Mesothelial cell of epicardium (in vitro differentiated cells): ENCODE measurements around the genes SMIM6 and ZACN.

DNA sequence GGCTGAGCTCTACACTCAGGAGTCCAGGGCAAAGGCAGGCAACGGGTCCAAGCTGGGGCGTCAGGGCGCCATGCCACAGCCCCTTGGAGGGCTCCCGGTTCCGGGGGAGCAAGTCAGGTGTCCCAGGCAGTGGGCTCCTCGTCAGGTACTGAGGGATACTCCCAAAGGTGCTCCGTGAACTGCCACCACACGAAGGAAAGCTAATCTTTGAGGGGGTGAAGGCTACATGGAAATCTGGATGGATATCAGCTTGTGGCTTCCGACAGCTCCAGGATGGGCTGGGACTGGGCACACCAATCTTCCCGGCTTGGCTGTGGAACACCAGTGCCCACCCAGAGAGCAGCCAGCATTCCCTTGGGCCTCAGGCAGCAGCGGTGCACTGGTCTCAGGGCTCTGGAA is 1.5 kb downstream of the CASKIN2 start:
- PRO-cap, result no peak

GRCh38 chr17:75542736-75543549 is 17.4 kb downstream of the LLGL2 start:
- PRO-cap, result no peak

GRCh38 chr17:75606735-75607186 is 19.2 kb downstream of the MYO15B start:
- PRO-cap, result no peak

GRCh38 chr17:75609969-75611037 is 22.7 kb downstream of the MYO15B start:
- PRO-cap, result no peak

DNA sequence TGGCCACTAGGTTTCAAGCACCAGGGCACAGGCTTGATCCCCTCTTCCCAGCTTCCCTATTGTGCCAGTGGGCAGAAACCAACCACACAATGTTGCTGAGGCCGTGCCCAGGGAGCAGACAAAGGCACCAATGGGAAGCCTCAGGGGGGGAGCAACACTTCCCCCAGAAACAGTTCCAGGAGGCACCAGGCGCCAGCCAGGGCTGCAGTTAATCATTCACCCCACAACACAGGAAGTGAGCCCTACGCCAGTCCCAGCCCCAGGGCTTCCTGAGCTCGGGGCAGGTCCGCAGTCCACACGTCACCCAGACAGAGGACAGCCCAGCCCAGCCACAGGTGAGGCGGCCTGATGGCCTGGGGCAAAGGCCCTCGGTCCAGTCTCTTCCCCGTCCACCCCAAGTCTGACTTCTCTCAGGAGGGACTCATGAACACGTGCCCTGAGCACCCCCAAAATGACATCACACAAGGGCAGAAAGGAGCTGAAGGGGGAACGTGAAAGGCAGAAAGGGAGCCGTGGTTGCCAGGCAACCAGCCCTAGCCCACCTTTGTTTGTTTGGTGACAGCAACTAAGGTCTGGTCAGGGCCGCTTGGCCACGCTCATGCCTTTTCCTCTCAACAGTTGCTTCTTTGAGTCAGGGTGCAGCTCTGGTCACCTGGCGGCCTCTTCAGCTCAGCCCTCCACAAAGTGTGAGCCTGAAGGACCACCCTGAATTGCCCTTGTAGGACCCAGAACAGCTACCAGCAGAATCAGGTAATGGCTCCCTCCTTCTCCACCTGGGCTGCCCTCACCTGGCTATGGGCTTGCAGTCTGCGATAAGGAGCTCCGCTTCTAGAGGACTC is at the start of gene SMIM6:
SMIM6 (plus strand) TSS at position 215 of the 839 bp plus-strand sequence.
- PRO-cap, result no peak

- PRO-cap, result no peak
These were observed 272 bp downstream of the RECQL5 start for GRCh38 chr17:75666796-75666967.

GRCh38 chr17:75673645-75674032 is 6.5 kb downstream of the SAP30BP start:
- PRO-cap, result no peak

DNA sequence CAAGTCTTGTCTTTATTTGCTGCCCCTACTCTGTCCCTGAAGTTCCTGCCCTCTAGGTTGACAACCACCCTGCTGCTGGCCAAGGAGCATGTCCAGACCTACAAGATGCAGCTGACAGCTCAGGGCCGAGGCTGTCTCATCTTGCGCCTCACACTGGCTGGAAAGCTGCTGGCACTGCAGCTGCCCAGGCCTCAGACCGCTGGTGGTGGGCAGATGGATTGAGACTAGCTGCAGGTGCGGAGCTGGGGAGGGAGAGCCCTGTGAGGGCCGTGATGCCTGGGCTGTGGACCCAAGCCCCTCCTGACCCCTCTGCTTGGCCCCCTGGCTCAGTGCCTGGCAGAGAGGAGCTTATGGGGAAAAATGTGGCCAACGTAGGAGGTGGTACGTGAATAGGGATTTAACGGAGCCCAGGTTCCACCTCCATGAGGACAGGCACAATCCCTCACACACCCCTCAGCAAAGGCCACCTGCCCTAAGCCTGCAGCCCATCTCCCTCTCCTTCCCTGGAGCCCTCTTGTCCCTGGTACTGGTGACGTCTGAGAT is 6.3 kb downstream of the H3-3B start:
- PRO-cap, result no peak

DNA sequence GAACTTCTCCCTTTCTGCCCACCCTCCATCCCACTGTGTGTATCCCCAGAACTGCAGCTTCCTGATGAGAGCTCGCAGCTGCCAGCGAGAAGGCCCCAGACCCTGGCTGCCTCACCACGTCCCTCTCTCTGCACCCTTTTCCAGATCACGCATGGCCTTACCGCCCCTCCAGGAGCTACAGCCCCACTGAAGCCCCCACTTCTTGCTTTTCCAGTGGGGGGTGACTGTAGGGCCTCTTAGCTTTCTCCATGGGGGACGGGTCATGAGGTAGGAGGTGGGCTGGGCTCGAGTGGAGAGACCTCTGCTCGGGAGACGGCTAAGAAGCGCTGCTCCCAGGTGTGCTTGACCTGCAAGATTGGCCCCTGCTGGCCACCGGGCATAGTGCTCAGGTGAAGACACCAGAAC is 5.9 kb downstream of the H3-3B start:
- PRO-cap, result no peak

- PRO-cap, result no peak
These were observed 2.8 kb downstream of the H3-3B start for GRCh38 chr17:75776750-75777261.

- PRO-cap, result no peak
These were observed 20.2 kb downstream of the UNC13D start for GRCh38 chr17:75824080-75824339.

GRCh38 chr17:75979713-75980127 is 680 bp downstream of the TEN1 start:
- PRO-cap, result unidirectional peak, plus-strand start at chr17:75979793; bidirectional peak, plus-strand start at chr17:75980048, minus-strand start at chr17:75980025

- PRO-cap, result no peak
These were observed 2.5 kb downstream of the CDK3 start for GRCh38 chr17:76003111-76003664.

GRCh38 chr17:76048623-76049261 is 21.6 kb upstream of the EVPL start:
- PRO-cap, result no peak

- PRO-cap, result no peak
These were observed at the start of gene ZACN for GRCh38 chr17:76079067-76079356. Gene ZACN, plus strand, starts transcription at chr17:76079182.

DNA sequence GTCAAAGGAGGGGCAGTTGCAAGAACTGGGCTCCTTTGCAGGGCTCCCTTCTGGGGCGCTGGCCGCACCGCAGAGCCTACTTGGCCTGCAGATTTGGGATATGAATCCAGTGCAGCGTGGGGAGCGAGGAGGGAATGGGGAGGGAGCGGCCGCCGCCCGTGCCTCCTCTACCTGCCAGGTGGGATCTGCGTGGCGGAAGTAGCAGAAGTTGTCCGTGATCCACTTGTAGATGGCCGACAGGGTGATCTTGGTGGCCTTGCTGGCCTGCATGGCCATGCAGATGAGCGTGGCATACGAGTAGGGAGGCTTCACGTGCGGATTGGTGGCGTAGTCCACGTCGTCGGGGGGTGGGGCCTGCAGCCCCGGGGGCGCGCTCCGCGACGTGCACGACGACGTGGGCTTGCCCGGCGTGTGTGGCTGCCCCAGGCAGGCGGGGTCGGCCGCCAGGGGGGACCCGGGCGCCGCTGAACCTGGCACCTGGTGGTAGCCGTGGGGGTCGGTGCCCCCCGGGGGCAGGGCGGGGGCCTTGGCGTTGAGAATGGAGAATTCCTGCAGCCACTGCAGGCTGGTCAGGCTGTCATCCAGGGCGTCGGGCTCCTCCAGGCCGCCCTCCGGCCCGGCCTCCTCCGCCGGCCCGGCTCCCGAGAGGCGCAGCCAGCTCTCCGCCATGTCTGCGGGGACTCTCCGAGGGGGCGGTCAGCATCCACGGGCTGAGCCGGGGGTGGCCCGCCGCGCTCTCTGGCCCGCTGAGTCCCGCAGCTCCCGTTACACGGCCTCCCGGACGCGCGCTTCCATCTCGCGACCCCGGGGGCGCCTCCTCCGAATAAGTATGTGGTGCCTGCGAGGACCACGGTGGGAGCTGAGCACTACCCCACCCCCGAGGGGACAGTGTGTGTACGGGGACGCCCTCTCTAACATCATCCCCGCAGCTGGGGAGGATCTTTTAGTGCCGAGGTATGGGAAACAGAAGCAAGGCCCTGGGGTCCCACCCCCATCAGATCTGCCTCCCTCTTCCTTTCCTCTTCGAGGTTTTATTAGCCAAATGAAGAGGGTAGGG is 990 bp downstream of the FOXJ1 start:
- PRO-cap, result no peak

GRCh38 chr17:76240969-76241643 is 813 bp upstream of the RNF157 start:
- PRO-cap, result no peak

DNA sequence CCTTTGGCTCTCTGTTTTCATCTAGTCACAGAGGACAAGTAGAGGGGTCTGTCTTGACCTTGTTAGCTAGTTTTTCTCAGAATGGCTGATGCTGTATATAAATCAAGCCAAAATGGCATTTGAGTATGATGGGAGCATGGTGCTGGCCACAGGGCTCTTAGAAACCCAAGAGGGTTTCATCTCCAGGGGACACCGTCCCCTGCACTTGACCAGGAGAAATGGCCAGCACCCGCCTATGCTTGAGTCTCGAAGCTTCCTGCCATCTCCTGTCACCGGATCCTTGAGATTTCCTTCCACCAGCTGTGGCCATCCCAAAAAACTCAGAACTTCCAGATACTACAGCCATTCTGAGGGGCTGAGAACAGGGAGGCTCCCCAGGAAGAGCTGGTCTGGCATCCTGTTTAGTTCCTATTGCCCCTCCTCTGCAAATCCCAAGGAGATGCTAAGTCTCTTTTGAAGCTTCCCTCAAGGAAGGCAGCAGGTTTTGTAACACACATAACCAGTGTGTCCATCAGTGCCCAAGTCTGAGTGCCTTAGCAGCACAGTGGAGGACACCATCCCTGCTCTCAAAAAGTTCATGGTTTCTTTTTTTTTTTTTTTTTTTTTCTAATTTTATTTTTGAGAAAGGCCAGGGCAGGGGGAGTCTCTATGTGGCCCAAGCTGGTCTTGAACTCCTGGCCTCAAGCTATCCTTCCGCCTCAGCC is 1.9 kb downstream of the UBALD2 start:
- PRO-cap, result no peak

DNA sequence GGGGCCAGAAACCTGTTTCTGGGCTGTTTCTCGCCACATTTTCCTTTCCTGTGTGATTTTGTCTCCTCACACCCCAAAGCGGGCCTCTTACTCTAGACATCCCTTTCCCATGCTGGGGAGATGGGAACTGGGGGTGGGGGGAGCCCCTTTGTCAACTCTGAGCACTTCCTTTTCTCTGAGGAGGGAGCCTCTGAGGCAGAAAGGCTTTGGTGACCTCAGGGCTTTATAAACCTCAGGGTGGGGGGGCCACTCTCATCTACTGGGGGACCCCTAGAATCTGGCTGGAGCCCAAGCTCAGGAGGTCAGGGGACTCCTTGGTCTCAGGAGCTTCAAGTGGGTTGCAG is 7.7 kb downstream of the UBALD2 start:
- PRO-cap, result no peak

DNA sequence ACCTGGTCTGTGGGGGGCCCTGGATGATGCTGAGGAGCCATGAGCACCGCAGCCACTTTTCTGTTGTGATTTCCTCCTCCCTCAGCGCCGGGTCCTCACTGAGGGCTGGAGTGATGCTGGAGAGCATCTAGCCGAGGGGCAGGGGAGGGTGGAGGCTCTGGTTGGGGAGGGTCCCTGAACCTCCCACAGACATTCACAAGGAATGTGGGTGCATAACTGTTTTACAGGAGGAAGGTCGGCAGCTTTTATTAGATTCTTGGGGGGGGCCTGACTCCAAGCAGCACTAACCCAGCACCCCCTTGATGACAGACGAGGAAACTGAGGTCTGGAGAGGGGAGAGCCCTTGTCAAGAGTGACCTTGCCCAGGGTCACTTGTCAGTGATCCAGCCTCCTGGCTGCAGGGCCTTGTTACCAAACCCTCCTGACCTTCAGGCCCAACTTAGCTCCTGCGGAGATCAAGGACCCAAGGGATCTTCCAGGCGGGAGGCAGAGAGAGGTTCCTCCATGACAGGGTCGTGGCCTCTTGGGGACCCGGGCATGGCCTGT is 9.9 kb downstream of the UBALD2 start:
- PRO-cap, result no peak